Breast epithelium (tissue), 2 donors: ENCODE data around the gene DNAJB11.

DNA sequence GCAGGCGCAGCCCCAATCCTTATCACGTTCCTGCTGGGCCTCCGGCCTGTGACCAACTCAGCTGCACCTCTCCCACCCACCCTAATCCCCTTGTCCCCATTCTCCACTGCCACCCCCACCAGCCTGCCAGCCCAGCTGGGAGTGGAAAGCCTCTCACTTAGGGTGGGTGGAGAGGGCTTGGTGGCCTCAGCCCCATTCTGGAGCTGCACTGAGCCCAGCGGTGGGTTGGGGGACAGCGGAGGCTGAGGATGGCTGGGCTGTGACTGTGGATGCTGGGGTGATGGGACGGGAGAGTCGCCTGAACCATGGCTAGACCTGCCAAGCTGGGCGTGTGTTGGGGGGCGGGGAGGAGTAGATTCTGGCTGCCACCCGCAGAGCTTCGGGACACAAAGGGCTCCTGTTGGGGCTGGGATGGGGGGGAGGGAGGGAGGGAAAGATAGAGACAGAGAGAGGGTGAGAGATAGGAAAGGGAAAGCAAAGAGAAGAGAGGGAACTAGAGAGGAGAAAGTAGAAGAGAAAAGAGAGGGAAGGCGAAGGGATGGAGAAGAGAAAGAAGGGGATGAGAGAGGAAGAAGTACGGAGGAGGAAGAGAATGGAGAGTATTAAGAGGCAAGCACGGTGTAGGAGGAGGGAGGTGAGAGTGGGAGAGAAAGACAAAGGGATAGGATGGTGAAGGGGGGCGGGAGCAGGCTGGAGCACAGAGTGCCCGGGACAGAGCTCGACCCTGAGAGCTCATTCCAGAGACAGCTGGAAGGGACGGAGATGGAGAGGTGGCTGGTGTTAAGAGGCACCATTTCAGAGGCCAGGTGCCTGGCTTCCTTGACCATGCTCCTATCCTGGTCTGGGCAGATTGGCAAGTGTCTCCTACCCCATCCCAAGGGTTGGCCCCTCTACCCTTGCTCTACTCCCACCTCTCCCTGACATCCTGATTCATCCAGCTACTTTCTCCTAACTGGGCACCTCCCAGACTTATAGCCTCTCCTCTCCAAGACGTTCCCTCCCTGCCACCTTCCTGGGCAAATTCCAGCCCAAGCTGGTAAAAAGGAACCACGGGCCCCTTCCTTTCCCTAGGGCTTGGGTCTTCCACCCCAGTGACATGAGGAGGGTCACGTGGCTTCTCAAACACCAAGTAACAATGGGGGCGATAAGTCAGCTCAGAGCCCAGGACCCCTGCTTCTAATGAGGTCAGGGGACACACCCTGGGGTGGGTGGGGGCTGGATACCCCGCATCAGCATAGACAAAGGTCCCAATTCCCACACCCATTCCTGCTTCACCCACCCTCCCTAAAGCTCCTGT lies 1.4 kb downstream of the CLCN2 start:
- PRO-cap = no peak
- RAMPAGE, long total RNA, 2 experiments = no peak in any of the 2 experiments

DNA sequence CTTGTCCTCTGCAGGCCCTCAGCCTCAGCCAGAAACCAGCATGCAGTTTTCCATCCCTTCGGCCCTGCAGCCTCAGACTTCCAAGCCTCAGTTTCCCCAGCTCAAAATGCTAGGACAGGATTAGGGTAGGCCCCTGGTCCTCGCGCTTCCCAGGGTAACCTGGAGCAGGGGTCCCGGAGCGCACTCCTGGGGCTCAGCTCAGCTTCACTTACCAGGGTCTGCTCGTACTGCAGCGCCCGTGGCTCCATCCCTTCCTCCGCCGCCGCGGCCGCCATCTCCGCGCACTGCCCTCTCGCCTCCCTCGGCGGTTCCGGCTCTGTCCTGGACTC lies 236 bp downstream of the CLCN2 start:
- PRO-cap = no peak
- RAMPAGE, long total RNA, 2 experiments = no peak in any of the 2 experiments

GRCh38 chr3:184524988-184525267 lies 36.7 kb upstream of the EPHB3 start:
- PRO-cap = no peak
- RAMPAGE, long total RNA, 2 experiments = no peak in any of the 2 experiments

- PRO-cap = no peak
- RAMPAGE, long total RNA, 2 experiments = no peak in any of the 2 experiments
These were observed 20.1 kb upstream of the MAP3K13 start for GRCh38 chr3:185342839-185343217.

GRCh38 chr3:185561329-185561960 lies 9.1 kb upstream of the LIPH start:
- PRO-cap = no peak
- RAMPAGE, long total RNA, 2 experiments = no peak in any of the 2 experiments

DNA sequence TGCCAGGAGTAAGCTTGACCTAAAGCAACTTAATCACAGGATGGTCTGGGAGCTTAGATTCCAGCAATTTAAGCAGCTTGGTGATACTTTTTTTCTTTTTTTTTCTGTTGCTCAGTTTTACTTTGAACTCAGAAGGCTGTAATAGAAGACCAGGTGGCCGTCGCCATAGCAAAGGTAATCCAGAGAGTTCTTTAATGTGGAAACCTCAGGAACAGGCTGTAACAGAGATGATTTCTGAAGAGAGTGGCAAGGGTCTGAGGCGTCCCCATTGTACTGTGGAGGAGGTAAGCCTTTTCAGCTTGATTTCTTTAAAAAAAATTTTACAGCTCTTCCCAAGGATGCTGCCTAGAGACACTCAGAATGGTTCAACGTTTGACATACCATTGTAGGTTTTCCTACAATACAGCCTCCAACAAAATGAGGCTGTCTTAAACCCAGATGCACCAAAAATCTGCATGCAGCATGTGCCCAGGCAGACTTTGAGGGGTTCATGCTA lies 20.2 kb downstream of the SENP2 start:
- PRO-cap = no peak
- RAMPAGE, long total RNA, 2 experiments = no peak in any of the 2 experiments

GRCh38 chr3:185701605-185702453 lies 115.7 kb downstream of the SENP2 start:
- PRO-cap = no peak
- RAMPAGE, long total RNA, 2 experiments = no peak in any of the 2 experiments

- PRO-cap = no peak
- RAMPAGE, long total RNA, 2 experiments = no peak in any of the 2 experiments
These were observed 51.0 kb downstream of the IGF2BP2 start for GRCh38 chr3:185773773-185774363.

GRCh38 chr3:185916963-185918122 lies 20.5 kb downstream of the TRA2B start:
- PRO-cap = no peak
- RAMPAGE, long total RNA, 2 experiments = no peak in any of the 2 experiments

DNA sequence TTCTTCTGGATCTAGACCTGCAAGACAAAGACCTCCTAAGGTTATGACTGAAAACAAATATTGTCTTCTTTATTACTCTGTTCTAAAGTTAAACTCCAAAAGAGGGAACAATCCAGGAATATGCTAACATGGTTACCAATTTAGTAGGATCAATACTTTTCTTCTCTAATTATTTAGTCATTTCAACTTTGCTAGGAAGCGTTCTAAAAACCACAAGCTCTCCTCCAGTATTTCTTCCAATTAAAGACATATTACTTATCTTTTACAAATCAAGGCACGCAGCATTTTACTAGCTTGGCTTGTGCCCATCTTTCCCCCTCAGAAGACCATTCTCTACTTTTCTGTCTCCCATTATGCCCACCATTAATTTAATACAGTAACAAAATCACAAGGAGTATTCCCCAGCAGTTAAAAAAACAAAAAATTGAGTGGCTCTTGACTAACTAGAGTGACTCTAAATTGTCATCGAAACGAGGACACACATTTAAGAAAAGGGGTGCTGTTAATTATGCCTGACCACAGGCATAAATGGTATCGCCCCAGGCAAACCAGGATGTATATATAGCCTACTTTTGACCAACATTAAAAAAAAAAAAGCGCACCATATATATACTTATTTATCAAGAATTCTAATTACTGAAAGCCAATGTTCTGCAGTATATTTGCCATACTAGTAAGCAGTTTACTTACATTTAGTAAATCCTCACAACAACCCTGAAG lies 12.0 kb downstream of the TRA2B start:
- PRO-cap = no peak
- RAMPAGE, long total RNA, 2 experiments = no peak in any of the 2 experiments

GRCh38 chr3:185938131-185938399 lies 251 bp upstream of the TRA2B start:
- PRO-cap = bidirectional peak, plus-strand start at chr3:185938282, minus-strand start at chr3:185938014
- RAMPAGE, long total RNA, 2 experiments = no peak in any of the 2 experiments

GRCh38 chr3:185973840-185974212 lies 36.0 kb upstream of the TRA2B start:
- PRO-cap = no peak
- RAMPAGE, long total RNA, 2 experiments = no peak in any of the 2 experiments

DNA sequence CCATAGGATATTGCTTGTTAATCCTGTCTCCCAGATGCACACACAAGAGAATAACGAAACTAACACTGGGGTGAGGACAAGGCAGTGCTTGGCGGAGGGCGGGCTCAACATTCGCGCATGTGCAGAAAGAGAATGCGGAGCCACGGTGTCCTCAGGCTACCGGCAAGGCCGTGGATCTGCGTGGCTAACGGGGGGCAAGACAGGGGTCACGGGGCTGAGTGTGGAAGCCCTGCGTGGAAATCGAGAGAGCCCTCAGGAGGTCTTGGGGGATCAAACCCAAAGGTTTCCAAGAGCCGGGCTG lies 48.4 kb upstream of the TRA2B start:
- PRO-cap = no peak
- RAMPAGE, long total RNA, 2 experiments = no peak in any of the 2 experiments

DNA sequence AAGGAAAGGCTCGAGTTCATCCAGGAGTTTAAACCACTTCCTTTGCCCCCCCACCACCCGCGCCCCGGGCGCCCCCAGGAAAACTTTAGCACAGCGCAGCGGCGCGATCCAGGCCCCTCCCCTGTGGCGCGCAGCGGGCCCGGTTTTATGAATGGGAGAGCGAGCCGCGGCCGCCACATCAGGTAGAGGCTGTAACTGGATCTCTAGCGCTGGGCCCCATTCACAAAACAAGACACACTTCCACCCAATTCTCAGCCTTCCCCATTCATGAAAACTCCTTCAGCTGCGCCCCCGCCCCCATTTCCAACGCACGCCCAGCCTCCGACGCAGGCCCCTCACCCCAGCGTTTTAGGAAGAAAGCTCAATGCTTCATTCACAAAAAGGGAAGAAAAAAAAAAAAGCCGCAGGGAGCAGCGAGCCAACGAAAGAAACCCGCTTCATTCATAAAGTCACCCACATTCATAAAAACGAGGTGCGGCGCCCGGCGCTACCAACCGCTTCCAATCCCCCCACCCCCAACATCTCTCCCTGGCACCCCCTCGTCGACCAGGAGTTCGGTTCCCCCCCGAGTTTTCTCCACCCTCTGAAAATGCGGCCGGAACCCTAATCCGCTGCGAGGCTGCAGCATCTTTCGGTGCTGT lies 1.2 kb downstream of the ETV5 start:
- PRO-cap = no peak
- RAMPAGE, long total RNA, 2 experiments = no peak in any of the 2 experiments

DNA sequence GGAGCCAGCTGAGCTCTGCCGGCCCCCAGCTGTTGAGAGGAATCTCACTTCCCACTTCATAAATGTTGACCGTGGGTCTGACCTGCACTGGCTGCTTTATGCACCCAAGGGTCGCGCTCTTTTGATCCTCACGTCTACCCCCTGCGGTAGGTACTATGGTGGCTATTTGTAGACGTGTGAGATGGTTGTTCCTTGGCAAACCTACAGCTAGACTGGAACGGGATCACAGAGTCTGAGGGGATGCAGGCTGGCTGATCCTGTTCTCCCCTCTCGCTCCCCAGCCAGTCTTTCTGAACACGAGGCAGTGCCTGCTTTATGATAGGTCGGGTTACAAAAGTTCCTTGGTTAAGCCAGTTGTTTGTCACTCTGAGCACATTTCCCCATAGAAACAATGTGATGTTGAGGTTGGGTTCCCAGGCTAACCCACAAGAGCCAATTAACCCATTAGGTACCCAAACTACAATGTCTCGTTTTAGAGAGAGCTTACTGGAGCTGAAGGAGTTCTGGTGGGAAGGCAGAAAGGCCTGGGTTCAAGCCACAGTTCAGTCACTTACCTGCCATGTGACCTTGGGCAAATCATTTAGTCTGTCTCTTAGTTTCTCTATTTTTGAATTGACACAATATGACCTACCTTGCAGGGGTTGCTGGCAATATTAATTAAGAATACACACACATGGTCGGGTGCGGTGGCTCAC lies 113.1 kb upstream of the ETV5 start:
- PRO-cap = no peak
- RAMPAGE, long total RNA, 2 experiments = no peak in any of the 2 experiments

- PRO-cap = no peak
- RAMPAGE, long total RNA, 2 experiments = no peak in any of the 2 experiments
These were observed 17.9 kb downstream of the CRYGS start for GRCh38 chr3:186526150-186526713.

DNA sequence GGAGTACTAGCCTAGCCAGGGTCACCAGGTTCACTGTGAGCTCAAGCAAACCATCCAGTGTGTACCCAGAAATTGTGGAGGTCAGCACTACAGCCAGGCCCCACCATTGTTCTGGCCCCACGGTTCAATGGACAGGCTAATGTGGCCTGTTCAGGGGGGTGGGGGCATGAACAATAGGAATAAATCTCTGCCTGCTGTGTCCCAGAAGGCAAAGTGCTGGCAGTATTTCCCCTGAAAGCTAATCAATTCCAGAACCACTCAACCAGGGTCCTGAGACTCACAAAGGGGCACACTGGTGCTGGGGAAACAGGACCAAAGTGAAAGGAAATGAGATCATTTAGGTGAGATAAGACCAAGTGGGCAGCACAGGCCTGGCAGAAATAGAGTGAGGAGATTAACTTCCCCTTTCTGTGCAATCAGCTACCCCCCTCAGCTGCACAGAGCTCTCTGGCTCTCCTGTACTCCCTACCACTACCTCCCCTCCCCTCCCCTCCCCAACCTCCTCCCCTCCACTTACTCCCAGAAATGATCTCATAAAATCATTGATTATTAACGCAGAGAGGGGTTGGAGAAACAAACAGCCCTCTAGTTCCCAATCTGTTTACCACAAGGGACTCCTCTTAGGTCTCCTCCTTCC lies 11.5 kb downstream of the CRYGS start:
- PRO-cap = no peak
- RAMPAGE, long total RNA, 2 experiments = no peak in any of the 2 experiments

- PRO-cap = bidirectional peak, plus-strand start at chr3:186570720, minus-strand start at chr3:186570285
- RAMPAGE, long total RNA, 2 experiments = start-site peak on the plus strand in 2 of 2 experiments, at chr3:186570687-186570726 at its widest, 379 to 471 reads per replicate
These were observed at the start of gene DNAJB11 for GRCh38 chr3:186570124-186571253. Gene DNAJB11, plus strand, starts transcription at chr3:186570720.

DNA sequence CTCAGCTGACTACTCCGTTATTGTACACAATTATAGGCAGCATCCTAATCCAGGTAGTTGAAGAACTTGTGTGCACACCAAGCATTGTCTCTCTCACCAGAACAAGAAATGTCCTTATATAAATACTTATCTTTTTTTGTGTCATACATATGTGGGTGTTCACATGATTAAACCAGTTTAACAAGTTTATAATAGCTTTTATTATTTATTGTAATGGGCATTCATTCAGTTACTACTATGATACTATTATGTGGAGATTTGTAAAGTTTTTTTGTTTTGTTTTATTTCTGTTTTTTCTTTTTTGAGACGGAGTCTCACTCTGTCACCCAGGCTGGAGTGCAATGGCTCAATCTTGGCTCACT lies 2.5 kb upstream of the RFC4 start:
- PRO-cap = no peak
- RAMPAGE, long total RNA, 2 experiments = no peak in any of the 2 experiments

DNA sequence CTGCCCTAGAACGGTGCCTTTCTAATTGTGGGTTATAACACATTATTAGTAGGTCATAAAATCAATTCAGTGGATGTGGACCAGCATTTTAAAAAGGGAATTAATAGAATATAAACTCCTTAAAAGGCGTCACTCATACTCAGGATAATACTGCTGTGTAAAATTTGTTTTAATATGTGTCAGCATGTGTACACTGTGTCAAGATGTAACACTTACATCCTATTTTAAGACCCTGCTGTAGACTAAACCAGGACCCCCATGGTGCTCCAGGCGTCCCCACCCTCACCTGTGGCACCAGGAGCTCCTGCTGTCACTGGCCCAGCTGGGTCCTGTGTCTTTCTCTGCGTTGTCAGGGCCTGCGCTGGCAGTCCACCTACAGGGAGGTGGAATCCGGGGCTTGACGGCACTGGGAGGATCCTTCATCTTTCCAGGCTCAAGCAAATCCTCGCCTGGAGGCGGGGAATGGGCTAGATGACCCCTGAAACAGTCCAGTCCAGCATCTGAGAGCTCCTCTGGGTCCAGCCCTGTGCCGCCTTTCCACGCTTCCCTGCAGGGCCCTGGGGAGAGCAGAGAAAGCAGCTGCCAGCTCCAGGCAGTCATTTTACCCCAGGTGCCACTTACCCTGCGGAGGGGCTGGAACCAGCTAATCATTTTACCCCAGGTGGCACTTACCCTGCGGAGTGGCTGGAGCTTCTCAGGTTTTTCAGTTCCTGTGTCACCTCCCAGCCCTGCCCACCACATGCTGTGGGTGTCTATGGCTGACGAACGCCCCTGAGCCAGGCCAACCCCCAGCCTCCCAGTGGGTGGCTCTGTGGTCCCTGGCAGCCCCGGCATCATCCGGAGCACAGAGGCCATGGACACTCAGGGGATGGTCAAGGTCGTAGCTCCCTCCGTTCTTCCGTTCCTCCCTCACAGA lies 18.1 kb upstream of the ADIPOQ start:
- PRO-cap = no peak
- RAMPAGE, long total RNA, 2 experiments = no peak in any of the 2 experiments